Brain (tissue), 1 donor: ENCODE measurements around a stretch of chr22.

DNA sequence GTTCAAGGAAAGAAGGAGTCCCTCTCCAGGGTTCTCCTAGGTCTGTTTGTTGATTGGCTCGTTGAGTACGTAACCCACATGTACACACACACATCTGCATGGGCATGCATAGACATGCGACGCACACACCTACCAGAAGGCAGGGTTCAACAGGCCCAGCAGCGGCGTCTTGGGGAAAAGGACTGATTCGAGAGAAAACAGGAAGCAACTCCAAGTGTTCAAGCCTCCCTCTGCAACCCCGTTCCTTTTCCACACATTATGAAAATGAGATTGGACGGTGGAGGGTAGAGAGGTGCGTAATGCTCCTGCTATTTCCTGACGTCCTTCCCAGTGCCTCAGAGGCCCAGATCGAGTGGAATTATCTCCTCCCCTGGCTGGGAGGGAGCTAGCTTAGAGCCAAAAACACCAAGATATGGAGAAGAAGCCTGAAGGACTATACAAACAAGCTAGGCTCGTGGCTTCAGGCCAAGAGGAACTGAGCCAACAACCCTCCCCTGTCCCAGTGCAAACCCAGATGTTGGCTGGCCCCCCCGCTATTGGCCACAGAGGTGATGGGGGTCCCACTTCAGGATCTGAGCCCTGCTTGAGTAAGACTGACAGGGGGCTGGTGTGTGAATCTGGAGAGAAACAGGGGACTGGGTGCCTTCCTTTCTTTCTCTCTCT, 289.2 kb downstream of the MN1 start:
- RRBS, result no CpG with 5 or more reads among the region's 14 CpGs

DNA sequence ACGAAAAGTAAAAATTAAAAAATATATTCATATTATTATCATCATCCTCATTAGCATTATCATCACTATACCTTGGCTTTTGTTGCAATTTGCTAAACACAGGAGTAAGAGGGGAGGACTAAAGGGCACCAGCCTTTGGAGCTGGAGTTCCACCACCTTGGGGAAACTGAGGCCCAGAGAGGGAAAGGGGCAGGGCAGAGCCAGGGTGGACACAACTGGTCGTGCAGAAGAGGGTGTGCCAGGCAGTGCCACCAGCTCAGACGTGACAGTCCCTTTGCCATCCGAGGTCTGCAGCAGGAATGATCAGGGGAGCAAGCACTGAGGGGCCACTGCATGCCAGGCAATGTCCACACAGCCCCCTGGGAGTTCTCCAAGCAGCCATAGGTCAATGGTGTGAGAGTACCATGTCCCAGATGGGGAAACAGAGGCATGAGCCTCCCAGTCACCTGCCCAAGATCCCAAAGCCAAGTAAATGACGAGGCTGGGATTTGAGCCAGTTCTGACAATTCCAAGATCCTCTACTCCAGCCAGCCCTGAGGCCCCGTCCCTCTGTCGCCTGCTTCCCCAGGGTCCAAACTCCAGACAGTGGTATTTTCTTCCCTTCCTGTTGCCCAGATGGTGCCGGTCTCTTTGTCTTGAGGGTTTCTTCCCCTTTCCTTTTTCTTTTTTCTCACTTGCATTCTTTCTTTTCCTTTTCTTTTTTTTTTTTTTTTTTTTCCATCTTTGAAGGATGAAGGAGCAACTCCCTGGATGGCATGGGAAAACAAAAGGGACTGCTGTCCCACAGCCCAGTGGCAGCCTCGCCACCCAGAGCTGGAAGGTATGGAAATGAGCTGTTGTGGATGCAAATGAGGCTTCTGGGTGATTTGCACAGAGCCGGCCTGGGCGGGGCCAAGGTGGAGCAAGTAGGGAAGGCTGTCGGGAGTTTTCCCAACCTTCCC, 147.1 kb downstream of the MN1 start:
- RRBS, result no CpG with 5 or more reads among the region's 12 CpGs

DNA sequence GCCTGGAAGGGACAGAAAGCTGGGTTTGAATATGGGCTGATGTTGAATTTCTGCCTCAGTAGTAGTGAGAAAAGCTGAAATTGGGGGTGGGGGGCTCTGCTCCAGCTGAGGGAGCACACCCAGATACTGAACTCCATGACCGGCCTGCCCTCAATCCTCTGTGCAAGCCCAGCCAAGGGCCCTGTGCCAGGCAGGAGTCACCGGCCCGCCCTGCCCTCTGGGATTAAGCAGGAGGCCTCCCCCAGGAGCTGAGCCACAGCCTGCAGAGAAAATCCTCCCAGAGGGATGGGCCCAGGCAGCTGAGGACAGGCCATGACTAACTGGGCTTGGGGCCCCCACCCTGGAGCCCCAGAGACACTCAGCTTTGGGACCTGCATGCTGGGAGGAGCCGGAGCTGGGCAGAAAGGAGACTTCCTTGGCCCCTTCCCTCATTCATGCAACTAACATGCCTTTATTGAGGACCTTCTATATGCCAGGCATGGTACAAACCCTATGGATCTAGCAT, 48.8 kb downstream of the MN1 start:
- RRBS, result 16% methylated on average over 2 of the region's 4 CpGs

- RRBS, result no CpG with 5 or more reads among the region's 24 CpGs
Measured at GRCh38 chr22:27778139-27779026, 23.2 kb downstream of the MN1 start.

DNA sequence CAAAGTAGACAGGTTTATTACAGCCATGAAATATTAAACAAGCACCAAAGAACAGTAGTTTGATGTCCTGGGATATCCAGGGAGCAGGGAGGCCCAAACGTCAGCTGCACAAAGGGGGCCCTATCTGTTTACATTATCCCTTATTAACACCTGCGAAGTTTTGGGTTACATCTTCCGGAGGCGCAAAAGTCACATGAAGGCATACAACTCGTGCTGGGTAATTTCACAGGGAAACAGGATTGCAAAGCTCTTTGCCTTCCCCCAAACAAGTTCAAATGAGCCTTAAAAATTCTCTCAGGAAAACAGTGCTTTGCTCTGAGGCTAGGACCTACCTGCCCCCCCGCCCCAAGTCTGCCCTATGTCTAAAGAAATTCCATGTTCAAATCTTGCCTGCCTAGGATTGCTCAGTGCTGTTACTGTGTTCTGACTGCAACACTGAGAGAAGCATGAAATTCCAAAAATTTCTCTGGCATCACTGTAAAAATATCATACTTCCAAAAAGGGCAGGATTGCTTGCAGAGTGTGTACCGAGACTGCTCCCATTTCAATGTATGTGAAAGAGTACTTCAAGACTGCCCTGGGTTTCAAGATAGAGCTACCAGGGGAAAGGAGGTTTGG, 8.9 kb downstream of the MN1 start:
- RRBS, result no CpG with 5 or more reads among the region's 7 CpGs

GRCh38 chr22:27797126-27798433, 4.0 kb downstream of the MN1 start:
- RRBS, result 37% methylated on average over 28 of the region's 124 CpGs

DNA sequence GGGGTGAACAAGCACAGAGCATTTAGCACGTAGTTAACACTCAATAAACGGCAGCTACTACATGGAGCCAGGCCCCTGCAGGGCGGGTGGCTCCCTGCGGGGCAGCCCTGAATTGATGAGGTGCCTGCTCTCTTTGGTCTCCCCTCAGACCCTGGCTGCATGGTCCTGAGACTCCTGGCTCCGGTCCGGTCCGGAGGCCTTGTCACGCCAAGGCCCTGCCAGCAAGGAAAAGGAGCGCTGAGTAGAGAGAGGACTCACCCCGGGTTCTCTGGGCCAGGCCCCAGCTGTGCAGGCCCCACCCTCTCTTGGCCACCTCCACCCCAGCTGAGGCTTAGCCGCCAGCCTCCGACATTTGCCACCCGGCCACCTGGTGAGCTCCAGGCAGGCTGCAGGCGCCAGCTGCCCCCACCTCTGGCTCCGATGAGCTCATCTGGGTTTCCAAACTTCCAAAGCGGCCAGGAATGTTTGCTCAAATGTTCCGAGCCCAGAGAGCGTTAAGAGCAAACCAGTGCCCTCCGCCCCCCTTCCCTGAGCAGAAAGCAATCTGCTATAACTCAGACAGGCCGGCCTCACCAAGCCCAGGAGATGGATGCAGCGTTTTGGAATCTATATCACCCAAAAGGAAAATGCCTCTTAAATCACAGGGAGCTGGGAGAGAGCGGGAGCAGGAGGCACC, 9.0 kb upstream of the MN1 start:
- RRBS, result 24% methylated on average over 7 of the region's 22 CpGs

DNA sequence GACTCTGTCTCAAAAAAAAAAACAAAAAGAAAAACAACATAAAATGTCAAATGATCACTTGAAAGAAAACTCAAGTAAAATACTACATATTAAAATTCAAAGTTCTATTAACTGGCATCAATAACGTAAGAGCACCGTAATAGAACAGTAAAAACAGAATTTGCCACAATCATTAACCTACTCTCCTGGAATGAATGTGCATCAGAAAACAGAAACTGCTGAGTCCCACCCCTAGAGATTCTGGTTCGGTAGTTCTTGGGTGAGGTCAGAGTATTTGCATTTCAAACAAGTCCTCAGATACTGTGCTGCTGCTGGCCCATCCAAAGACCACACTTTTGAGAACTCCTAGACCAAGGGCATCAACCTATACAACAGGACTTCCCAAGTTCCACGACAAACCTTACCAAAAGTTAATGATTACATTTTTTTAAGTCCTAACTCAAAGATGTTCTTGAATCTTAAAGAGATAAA, 23.4 kb downstream of the PITPNB start:
- RRBS, result no CpG with 5 or more reads among the region's 4 CpGs

DNA sequence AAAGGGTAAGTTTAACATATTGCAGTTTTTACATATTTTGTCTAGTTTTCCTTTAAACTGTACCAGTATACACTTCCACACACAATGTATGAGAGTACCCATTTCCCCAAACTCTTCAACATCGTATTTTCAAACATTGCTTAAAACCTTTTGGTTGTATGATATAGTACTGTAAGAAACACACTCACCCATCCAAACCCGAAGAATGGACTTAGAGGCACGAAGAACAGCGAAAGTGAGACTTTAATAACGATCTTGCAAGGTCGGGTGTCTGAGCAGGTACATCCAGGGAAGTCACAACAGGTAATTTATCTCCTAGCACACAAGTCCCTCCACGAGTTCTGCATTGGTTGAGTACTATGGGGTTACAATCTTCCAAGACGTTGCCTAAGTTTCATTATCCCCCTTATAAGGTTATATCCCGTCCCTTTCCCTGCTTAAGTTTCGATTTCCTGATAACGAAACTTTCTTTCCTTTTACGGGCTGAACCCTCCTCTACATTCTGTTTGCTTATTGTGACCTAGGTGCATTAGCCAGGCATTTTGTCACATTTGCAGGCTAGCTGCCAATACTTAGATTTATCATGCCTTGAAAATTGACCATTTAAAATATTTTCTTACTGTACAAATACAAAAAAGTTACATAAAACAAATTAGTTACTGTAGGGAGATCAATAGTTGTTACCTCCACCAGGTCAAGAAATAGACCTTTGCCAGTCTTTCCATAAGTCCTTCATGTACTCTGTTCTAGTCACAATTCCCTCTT, 14.1 kb upstream of the PITPNB start:
- RRBS, result no CpG with 5 or more reads among the region's 12 CpGs

GRCh38 chr22:27982897-27983859, 64.1 kb upstream of the PITPNB start:
- RRBS, result 90% methylated on average over 6 of the region's 29 CpGs

GRCh38 chr22:28383575-28384340, 295.9 kb downstream of the TTC28 start:
- RRBS, result no CpG with 5 or more reads among the region's 2 CpGs

- RRBS, result no CpG with 5 or more reads among the region's 5 CpGs
Measured at GRCh38 chr22:28559956-28560987, 119.4 kb downstream of the TTC28 start.

GRCh38 chr22:28801908-28803118, 29.8 kb downstream of the CCDC117 start:
- RRBS, result 32% methylated on average over 2 of the region's 17 CpGs

DNA sequence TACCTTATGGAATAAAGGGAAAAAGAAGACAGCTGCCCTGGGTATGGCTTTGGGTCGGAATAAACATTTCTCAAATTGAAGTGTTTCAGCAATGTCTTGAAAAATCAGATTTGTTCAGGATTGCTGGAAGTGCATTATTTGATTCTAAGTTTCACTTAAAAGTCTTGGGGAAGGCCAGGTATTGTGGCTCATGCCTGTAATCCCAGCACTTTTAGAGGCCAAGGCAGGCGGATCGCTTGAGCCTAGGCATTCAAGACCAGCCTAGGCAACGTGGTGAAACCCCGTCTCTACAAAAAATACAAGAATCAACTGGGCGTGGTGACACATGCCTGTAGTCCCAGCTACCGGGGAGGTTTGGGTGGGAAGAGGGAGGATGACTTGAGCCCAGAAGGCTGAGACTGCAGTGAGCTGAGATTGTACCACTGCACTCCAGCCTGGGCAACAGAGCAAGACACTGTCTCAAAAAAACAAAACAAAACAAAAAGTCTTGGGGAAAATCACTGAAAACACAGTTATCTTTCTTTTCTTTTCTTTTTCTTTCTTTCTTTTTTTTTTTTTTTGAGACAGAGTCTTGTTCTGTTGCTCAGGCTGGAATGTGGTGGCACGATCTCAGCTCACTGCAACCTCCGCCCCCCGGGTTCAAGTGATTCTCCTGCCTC, 43.2 kb downstream of the CCDC117 start:
- RRBS, result no CpG with 5 or more reads among the region's 10 CpGs

DNA sequence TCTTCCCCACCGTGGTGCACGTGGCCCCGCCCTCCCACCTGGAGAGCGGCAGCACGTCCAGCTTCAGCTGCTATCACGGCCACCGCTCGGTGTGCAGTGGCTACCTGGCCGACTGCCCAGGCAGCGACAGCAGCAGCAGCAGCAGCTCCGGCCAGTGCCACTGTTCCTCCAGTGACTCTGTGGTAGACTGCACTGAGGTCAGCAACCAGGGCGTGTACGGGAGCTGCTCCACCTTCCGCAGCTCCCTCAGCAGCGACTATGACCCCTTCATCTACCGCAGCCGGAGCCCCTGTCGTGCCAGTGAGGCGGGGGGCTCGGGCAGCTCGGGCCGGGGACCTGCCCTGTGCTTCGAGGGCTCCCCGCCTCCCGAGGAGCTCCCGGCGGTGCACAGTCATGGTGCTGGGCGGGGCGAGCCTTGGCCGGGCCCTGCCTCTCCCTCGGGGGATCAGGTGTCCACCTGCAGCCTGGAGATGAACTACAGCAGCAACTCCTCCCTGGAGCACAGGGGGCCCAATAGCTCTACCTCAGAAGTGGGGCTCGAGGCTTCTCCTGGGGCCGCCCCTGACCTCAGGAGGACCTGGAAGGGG, 11.8 kb downstream of the C22orf31 start:
- RRBS, result 74% methylated on average over 16 of the region's 33 CpGs

- RRBS, result no CpG with 5 or more reads among the region's 21 CpGs
Measured at GRCh38 chr22:29144629-29145385, 60.9 kb upstream of the EMID1 start.

DNA sequence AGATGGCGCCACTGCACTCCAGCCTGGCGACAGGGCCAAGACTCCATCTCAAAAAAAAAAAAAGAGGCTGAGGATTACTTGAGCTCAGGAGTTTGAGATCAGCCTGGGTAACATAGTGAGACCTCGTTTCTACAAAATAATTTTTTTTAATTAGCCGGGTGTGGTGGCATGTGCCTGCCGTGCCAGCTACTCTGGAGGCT, 24.9 kb downstream of the AP1B1 start:
- RRBS, result no CpG with 5 or more reads among the region's 5 CpGs

GRCh38 chr22:29382439-29383112, 5.8 kb downstream of the AP1B1 start:
- RRBS, result no CpG with 5 or more reads among the region's 4 CpGs

DNA sequence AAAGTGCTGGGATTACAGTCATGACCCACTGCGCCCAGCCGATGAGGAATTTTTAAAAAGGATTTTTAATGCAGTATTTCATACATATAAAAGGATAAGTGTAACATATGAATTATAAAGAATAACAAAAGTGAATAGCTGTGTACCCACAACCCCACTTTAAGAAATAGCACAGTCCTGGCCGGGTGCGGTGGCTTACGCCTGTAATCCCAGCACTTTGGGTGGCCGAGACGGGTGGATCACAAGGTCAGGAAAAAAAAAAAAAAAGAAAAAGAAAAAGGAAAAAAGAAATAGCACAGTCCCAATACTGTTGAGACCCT, 54.3 kb upstream of the CABP7 start:
- RRBS, result no CpG with 5 or more reads among the region's 7 CpGs

GRCh38 chr22:29769503-29770206, 2.5 kb downstream of the UQCR10 start:
- RRBS, result no CpG with 5 or more reads among the region's 3 CpGs